ENCODE measurements around a stretch of chr1.

- RAMPAGE, long total RNA = no peak
Observed at GRCh38 chr1:202462615-202463273, 114.2 kb downstream of the PPP1R12B start.

GRCh38 chr1:202539955-202540411 lies 170.3 kb downstream of the SYT2 start:
- RAMPAGE, long total RNA = no peak
- RRBS = no CpG with 5 or more reads among the region's 6 CpGs

DNA sequence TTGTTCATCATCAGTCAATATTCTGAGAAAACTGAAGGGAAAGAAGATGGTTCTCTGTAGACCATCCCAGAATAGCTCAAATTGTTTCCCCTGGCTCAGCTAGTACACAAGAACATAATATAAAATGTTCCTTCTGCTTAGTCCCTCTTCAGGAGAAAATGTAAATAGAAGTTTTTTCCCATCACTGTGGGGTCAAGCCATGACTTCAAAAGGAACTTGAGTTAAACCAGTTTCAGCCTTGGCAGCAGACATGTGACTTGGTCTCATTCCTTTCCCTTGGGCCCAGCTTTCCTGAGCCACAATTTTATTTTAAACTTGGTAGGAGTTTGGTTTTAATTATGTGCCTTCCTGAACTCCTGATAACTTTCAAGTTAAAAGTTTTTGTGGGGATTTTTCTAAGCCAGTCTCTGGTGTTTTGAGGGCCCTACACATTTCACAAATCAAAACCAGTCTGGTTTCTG lies 157.7 kb downstream of the SYT2 start:
- RAMPAGE, long total RNA = no peak

DNA sequence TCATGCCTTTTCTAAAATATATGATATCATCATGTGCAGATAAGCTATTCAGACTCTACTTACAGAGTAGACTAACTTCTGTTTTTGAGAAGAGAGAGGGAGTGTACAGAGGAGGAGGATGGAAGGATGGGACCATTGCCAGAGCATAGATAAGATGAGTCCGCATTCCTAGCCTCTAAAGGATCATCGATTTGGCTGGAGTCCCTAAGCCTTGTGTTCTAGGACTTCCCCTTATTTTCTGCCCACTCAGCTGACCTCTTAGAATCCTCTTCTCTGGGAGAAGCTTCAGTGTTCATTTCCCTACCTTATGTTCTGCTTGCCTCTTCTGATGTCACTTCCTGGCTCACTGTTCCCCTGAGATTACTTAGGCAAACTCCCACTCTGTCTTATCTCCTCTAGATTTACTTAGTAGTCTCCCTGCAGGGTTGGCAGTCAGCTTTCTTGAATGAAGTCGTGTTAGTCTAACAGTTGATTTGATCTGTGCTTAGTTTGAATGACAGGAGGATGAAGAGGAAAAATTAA lies 156.7 kb downstream of the SYT2 start:
- RAMPAGE, long total RNA = no peak
- RRBS = no CpG with 5 or more reads among the region's 3 CpGs

DNA sequence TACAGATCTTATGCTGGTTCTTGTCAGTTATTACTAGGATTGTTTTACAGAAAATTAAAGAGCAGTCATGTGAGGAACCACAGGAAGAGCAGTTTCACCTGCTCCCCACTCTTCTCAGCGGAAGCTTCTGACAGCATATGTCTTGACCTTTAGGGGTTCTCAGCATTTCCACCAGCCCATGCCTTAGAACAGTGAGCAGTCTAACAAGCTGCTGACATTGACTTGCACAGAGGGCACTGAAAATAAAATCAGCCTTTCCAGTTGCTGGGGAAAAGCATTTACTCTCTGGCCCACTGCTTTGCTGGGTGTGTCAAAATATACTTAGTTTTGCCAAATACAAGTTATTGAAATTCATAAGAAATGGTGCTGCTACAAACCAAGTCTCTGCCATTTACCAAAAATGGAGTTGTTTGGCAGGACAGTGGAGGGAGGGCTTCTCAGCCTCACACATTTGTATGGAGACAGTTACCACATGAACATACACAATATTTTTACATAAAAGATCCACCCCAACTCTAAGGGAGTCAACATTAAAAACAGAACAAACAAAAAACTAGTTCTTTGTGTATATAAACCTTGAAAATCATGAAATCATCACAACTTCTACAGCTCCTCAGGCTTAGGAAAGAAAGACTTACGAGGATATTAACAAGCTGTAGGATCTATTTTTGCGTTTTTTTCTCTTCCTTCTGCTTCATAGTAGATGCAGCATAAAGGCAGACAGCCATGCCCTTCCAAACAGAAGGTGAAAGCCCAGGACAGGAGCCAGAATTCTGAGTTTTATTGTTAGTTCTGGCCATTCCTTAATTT lies 144.1 kb downstream of the SYT2 start:
- RAMPAGE, long total RNA = no peak
- RRBS = no CpG with 5 or more reads among the region's 3 CpGs

DNA sequence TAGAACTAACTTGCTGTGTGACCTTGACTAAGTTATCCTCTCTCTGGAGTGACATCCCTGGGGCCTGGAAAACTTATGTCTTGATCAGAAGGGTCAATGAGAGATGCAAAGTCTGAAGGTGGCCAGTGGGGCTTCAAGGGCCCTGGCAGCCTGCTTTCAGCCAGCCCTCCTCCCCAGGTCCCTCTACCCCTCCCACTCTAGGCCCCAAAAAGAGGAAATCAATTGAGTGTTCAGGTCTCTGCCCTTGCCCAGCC lies 56.5 kb downstream of the SYT2 start:
- RAMPAGE, long total RNA = no peak

DNA sequence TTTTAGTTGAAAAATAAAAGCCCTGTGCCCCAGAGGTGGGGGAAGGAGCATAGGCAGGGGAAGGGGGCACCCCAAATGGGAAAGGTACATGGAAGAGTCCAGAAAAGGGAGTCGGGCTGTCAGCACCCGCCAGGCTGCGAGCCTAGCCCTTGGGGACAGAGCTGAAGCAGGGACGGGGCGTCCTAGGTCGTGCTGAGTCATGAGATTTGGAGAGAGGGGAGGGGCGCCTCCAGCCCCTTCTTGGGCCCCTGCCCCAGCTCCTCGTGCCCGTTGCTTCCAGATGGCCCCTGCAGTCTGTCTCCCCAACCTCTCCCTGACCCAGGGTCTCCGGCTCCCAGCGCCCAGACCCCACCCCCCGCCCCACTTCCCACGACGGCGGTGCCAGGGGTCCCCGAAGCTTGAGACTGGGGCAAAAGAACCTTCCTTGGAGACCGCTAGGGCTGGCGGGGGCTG lies 802 bp downstream of the SYT2 start:
- RAMPAGE, long total RNA = no peak
- RRBS = no CpG with 5 or more reads among the region's 18 CpGs

DNA sequence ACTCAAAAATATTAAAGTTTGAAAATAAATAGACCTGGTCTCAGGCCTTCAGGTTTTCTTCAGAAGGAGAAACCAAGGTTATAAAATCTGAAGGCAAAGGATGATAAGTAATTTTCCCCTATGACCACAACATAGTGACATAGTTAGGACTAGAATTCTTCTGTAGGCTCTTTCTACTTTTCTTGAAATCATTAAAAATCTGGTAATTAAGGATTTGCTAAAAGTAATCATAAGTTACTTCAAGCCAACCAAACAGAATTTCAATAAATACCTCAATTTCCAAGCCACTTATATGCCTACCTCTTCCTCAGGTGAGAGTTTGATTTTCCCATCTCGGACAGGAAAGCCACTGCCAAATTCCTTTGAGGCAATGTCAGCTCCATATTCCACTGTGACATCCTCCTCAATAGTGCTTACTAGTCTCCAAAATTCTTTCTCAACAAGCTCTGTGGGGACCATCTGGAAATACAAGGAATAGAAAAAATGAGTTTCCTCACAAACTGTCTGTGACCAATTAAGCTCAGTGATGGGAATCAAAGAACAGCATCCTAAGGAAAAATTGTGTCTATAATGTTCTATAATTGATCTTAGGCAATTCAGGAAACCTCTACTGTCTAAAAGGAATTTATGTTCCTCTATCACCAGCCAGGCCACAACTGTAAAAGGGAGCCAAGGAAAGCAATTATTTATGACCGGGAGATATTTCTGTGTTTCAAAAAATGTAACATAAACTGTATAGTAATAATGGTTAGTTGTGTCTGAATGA lies 46.0 kb upstream of the SYT2 start:
- RAMPAGE, long total RNA = no peak
- RRBS = no CpG with 5 or more reads among the region's 2 CpGs

DNA sequence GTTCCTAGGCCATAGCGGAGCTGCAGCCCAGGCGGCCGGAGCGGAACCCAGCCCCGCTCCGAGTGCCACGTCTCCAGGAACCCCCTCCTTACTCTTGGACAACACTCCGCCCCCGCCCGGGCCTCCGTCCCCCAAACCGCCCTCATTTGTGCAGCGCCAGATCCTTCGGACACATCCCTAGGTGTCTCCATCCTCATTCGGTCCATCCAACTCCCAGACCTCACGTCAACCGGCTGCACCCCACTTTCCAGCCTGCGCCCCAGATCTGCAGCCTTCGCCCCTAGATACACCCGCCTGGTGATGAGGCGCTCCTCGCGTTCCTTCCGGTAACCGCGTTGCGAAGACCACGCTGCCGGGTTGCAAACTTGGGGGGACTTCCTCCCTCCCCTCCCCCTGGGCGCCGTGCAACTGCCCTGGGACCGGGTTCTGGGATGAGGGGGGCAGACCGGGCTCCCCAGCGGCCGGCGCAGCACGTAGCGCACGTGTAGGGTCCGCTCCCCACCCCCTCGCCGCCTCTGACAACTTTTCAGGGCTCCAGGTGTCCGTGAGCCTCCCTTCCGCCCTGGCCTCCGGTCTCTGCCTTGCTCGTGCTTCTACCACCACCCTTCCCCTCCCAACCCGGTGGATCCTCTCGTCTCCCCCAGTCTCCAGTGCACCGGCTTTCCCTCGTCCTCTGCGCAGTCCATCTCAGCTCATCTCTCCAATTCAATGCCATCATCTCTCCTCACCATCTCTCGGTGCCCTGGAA lies 3.0 kb upstream of the KDM5B start:
- RAMPAGE, long total RNA = no peak
- RRBS = 2% methylated on average over 23 of the region's 52 CpGs

DNA sequence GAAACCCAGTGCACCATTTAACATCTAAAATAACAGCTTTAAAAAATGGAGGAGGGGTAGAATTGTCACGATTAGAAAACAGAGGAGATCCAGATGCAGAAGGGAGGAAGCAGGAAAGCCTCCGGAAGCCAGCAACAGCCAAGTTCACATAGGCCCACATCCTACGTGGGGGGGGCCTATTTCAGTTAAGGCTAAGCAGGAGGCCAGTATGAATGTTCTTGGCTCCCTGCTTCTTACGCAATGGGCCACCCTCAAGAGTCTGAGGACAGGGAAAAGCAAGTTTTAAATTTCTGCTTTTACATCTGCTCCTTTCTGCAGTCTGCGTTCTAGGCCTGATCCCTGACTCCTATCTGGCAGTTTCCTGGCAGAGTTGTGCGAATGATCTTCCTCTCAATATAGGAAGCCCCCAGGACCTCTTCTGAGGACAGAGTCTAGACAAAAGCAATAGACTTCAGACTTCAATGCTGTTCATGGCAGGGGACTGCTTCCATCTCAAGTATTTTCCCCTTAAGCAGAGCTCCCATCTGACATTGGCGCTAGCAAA lies 30.6 kb downstream of the RABIF start:
- RAMPAGE, long total RNA = no peak
- RRBS = no CpG with 5 or more reads among the region's 7 CpGs

DNA sequence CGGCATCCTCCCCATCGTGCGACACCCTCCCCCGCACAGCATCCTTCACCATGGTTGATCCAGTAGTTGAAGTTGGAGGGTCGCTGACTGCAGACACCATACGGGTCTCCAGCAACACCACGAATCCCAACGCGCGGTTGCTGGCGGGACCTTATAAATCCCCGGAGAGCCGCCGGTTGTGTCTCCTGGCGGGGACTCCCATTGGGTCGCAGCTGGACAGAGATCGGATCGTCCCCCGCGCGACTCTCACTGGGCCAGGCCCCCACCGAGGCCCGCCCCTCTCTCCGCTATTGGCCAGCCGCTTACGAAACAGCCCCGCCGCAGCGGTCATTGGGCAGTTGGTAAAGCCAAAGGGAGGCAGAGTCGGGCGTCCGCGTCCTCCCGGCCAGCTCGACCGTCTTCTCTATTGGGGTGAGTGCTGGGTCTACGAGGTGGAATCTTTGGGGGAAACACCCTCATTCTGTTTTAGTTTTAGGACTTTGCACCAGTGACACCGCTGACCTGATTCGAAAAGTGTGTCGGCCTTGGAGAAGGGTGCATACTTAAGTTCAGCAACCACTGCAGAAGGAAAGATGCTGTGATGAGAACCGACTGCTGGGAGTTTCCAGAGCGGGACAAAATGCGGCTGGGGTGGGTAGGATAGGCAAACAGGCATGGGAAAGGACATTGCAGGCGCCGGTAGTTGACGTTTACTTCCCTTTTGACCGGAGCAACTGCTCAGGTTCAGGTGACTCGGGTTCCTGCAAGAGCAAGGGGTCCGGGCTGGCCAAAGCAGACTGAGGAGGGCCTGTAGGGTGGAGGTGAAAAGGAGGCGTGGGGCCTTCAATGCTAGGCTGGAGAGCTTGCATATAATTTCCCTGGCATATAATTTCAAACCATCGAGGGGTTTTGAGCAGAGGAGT lies 27.3 kb downstream of the RABIF start:
- RAMPAGE, long total RNA = no peak
- RRBS = 6% methylated on average over 4 of the region's 51 CpGs

GRCh38 chr1:202865304-202865692 lies 23.7 kb downstream of the RABIF start:
- RAMPAGE, long total RNA = no peak
- RRBS = no CpG with 5 or more reads among the region's 11 CpGs

GRCh38 chr1:202952788-202953203 lies 5.3 kb downstream of the ADIPOR1 start:
- RAMPAGE, long total RNA = no peak
- RRBS = no CpG with 5 or more reads among the region's 4 CpGs

- RAMPAGE, long total RNA = no peak
- RRBS = 3% methylated on average over 6 of the region's 20 CpGs
Observed at GRCh38 chr1:203026914-203027275, 604 bp downstream of the PPFIA4 start.

DNA sequence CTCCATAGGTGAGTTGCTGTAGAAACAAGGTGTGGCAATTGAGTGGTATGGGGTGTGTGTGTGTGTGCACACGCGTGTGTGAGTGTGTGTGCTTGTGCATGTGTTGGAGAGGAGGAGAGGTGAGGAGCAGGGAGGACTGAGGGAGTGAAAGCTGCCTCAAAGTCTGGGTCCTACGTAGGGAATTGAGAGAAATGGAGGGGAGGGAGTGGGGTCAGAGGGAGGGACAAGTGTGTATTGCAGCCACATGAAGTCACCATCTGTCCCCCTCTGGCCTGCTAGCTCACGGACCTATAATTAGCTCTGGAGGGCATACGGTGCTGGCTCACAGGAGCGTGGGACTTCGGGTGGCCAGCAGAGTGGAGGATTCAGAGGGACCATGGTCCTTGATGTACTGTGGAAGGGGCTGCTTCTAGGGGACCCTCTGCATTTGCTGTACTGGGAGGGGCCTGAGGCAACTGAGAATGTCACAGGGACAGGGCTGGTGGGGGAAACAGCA lies 2.3 kb downstream of the PPFIA4 start:
- RAMPAGE, long total RNA = no peak
- RRBS = no CpG with 5 or more reads among the region's 7 CpGs

- RAMPAGE, long total RNA = no peak
- RRBS = no CpG with 5 or more reads among the region's 11 CpGs
Observed at GRCh38 chr1:203202365-203203040, 16.0 kb upstream of the CHI3L1 start.

DNA sequence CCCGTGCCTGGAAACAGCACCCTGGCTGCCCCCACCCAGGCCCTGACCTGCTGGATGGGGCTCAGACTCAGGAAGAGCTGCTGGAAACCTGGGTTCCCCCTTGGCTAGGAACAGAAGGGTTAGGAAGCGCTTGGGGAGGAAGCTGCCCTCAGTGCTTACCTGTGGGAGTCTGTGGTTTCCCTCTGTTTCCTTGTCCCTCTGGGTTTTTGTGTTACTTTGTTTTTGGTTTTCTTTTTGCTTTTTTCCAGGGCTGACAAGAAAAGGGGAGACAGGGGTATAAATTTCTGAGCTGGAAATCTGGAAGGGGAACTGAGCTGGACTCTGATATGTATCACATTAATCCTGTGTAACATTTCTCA lies 28.0 kb upstream of the BTG2 start:
- RAMPAGE, long total RNA = no peak
- RRBS = no CpG with 5 or more reads among the region's 2 CpGs

DNA sequence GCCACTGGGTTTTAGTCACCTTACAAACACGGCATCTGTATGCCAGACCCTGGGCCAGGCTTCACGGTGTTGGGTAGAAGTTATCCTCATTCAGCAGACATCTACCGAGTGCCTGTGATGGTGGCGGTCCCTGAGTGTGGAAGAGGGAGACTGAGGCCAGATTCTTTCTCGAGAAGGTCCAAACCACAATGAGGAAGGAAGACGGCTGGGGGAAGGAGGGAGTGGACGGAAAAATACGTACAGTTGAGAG lies 893 bp upstream of the BTG2 start:
- RAMPAGE, long total RNA = no peak
- RRBS = no CpG with 5 or more reads among the region's 8 CpGs

- RAMPAGE, long total RNA = no peak
- RRBS = no CpG with 5 or more reads among the region's 9 CpGs
Observed at GRCh38 chr1:203320268-203321383, 15.3 kb downstream of the BTG2 start.

- RAMPAGE, long total RNA = no peak
- RRBS = no CpG with 5 or more reads among the region's 12 CpGs
Observed at GRCh38 chr1:203464884-203465674, 10.5 kb upstream of the PRELP start.

Data from kidney epithelial cell (primary cell).